Urinary bladder (tissue), 3 donors: ENCODE measurements around the gene HERC6.

GRCh38 chr4:88009963-88010253 is 2.5 kb downstream of the PKD2 start:
- PRO-cap: no peak
- RAMPAGE, long total RNA: no peak

GRCh38 chr4:88110791-88111219 is 47.6 kb downstream of the ABCG2 start:
- PRO-cap: no peak
- RAMPAGE, long total RNA: no peak

GRCh38 chr4:88195867-88196356 is 37.5 kb upstream of the ABCG2 start:
- PRO-cap: unidirectional peak, minus-strand start at chr4:88196045
- RAMPAGE, long total RNA: no peak

DNA sequence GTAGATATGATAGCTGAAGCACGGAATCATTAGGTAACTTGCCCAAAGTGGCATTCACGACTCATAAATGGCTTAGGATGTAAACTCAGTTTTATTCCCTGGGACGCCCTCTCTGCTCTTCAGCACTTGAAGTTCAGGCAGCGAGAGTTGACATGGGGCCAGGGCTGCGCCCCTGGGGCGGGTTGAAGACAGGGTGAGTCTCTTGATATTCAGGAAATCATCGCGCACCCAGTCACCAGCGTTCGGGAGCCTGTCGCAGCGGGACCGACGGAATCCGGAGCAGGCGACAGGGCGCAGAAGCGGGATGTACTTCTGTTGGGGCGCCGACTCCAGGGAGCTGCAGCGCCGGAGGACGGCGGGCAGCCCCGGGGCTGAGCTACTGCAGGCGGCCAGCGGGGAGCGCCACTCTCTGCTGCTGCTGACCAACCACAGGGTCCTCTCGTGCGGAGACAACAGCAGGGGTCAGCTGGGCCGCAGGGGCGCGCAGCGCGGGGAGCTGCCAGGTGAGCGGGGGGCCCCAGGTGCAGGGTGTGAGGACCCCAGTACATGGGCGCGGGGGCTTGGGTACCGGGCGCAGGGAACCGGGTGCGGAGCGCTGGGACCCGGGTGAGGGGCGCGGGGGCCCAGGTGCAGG is at the start of gene HERC6:
TSS of gene HERC6 (plus strand) at position 235 of the 634 bp plus-strand sequence.
- PRO-cap: bidirectional peak, plus-strand start at position 332 of the sequence, minus-strand start at position 328 of the sequence
- RAMPAGE, long total RNA: no peak

GRCh38 chr4:88522571-88523412 is 784 bp downstream of the PIGY start:
- PRO-cap: no peak
- RAMPAGE, long total RNA: no peak

GRCh38 chr4:88610631-88611524 is 18.6 kb downstream of the HERC3 start:
- PRO-cap: unidirectional peak, minus-strand start at chr4:88610902
- RAMPAGE, long total RNA: no peak

GRCh38 chr4:88727542-88728289 is 30.1 kb upstream of the NAP1L5 start:
- PRO-cap: no peak
- RAMPAGE, long total RNA: no peak

GRCh38 chr4:88752831-88753290 is 55.2 kb upstream of the NAP1L5 start:
- PRO-cap: no peak
- RAMPAGE, long total RNA: no peak

GRCh38 chr4:88816458-88816894 is 118.8 kb upstream of the NAP1L5 start:
- PRO-cap: no peak
- RAMPAGE, long total RNA: no peak

- PRO-cap: no peak
- RAMPAGE, long total RNA: no peak
Measured at GRCh38 chr4:89117150-89117438, 5.8 kb downstream of the TIGD2 start.

DNA sequence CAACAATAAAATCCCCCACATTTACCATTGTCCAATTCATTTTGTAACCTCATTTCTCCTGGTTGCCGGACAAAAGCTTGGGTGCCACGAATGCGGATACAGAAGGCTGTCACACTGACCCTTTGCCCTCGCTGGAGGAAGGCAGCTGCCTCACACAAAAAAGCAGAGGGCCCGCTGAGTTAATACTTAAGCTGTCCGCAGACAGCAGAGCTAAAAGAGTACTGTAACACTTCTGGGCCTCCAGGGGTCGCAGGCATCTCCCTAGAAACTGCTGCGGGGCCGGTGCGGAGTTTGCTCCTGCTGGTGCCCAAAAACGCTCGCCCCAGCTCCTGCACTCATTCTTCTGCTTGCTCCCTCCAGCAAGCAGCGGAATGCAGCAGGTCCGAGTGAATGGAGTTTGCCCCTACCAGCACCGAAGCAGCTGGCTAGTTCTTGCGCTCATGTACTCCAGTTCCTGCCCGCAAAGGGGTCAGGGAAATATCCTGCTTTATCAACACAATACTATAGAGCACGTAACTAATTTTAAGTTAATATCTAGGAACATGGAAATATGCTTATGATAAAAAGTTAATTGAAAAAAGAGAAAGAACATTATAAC is 195.8 kb downstream of the SNCA start:
- PRO-cap: no peak
- RAMPAGE, long total RNA: no peak

DNA sequence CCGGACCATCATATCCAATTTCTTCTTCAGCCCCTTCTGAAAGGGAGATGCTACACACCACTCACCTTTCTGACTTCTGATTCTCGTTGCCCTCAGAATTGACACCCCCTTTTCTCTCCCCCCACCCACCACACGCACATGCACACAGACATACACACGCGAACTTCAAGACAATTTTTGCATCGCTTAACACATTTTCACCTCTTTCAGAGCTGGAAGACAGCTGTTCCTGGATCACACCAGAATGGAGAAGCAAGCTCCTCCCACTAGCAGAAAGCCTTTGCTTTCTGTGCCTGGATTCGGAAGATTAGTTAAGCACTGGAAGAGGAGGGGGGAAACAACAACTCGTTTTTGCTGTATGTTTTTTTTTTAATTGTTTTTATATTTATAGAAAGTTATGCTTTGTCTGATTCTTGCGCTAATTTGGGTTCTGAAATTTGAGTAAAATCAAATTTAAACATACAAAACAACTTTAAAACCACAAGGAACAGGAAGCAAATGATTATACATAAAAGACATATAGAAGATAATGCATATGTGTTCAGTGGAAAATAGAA is 1.2 kb upstream of the SNCA start:
- PRO-cap: no peak
- RAMPAGE, long total RNA: no peak

DNA sequence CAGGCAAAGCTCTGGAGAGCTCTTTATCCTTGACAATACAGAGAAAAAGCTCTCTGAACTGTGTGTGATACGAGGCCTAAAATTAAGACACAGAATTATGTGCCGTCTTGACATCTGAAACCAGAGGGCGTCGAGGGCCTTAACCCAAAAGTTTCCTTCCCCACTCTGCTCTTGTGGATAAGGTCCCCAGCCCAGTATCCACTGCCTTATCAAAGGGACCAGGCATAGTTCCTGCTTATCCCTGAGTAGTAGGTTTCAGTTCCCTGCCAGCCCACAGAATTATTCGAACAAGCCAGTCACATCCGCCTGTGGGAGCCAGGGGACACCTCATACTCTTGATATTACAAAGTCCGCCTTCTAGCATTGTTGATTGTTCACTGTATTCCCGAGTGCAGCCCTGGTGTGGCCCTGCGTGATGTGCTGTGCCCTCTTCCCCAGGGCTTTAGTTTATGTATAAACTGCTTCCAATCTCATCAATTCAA is 5.4 kb upstream of the MMRN1 start:
- PRO-cap: no peak
- RAMPAGE, long total RNA: no peak

- PRO-cap: no peak
- RAMPAGE, long total RNA: no peak
Measured at GRCh38 chr4:90532772-90532971, 405.5 kb downstream of the CCSER1 start.

- PRO-cap: no peak
- RAMPAGE, long total RNA: no peak
Measured at GRCh38 chr4:92312746-92312945, 8.9 kb downstream of the GRID2 start.

DNA sequence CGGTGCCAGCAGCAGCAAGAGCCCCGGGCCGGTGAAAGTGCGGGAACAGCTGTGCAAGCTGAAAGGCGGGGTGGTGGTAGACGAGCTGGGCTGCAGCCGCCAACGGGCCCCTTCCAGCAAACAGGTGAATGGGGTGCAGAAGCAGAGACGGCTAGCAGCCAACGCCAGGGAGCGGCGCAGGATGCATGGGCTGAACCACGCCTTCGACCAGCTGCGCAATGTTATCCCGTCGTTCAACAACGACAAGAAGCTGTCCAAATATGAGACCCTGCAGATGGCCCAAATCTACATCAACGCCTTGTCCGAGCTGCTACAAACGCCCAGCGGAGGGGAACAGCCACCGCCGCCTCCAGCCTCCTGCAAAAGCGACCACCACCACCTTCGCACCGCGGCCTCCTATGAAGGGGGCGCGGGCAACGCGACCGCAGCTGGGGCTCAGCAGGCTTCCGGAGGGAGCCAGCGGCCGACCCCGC is 742 bp downstream of the ATOH1 start:
- PRO-cap: no peak
- RAMPAGE, long total RNA: no peak

DNA sequence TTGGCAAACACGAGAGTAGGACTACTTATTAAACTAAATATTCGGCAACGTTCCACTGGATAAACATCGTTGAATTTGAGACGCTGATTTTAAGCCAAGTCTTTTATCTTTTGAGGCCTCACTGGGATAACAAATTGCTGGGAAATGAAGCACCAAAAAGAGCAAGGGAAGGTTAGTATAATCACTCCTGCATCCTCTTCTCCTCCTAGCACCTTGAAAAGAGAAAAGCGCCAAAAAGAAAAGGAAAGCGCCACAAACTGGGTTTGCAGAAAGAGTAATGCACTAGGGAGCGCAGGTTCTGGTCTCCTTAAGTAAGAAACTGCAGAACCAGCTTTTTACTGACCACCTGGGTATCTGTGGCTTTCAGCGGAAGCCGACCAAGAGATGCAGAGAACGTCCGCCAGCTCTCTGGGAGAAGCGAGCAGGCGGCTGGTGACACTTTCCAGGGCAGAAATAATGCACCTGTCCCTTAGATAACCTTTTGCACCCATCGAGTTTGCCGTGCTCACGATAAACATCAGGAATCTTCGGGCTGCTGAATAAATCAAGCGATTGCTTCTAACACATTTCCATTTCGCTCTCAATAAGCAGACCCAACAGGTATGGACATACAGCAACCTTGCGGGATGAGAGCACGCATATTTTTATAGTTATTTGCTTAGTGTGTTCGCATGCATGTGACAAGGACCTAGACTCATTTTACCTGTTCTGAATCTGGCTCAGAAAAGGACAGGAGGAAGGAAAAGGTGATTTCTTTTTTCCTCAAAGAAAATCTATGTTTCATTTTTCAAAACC is 3.5 kb downstream of the ATOH1 start:
- PRO-cap: no peak
- RAMPAGE, long total RNA: no peak

- PRO-cap: no peak
- RAMPAGE, long total RNA: no peak
Measured at GRCh38 chr4:93876668-93877138, 48.1 kb downstream of the ATOH1 start.

- PRO-cap: no peak
- RAMPAGE, long total RNA: no peak
Measured at GRCh38 chr4:94147953-94148455, 59.7 kb upstream of the SMARCAD1 start.

- PRO-cap: no peak
- RAMPAGE, long total RNA: no peak
Measured at GRCh38 chr4:94406940-94407476, 44.7 kb upstream of the PDLIM5 start.